Placental epithelial cell (primary cell): ENCODE data around the genes SMPD1, TRIM3, OR2AG1 and RBMXL2.

DNA sequence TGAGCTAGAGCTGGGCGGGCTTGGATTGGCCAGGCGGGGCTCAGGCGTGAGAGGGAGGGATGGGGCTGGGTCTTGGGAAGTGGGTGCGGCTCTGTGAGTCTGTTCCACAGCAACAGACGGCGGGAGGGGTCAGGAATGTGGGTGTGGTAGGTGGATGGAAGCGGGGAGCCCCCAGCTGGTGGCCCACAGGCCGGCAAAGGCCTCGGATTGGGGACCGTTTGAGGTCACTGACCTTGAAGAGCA is 519 bp downstream of the CAVIN3 start:
- CAGE, long polyA plus RNA, result no peak

DNA sequence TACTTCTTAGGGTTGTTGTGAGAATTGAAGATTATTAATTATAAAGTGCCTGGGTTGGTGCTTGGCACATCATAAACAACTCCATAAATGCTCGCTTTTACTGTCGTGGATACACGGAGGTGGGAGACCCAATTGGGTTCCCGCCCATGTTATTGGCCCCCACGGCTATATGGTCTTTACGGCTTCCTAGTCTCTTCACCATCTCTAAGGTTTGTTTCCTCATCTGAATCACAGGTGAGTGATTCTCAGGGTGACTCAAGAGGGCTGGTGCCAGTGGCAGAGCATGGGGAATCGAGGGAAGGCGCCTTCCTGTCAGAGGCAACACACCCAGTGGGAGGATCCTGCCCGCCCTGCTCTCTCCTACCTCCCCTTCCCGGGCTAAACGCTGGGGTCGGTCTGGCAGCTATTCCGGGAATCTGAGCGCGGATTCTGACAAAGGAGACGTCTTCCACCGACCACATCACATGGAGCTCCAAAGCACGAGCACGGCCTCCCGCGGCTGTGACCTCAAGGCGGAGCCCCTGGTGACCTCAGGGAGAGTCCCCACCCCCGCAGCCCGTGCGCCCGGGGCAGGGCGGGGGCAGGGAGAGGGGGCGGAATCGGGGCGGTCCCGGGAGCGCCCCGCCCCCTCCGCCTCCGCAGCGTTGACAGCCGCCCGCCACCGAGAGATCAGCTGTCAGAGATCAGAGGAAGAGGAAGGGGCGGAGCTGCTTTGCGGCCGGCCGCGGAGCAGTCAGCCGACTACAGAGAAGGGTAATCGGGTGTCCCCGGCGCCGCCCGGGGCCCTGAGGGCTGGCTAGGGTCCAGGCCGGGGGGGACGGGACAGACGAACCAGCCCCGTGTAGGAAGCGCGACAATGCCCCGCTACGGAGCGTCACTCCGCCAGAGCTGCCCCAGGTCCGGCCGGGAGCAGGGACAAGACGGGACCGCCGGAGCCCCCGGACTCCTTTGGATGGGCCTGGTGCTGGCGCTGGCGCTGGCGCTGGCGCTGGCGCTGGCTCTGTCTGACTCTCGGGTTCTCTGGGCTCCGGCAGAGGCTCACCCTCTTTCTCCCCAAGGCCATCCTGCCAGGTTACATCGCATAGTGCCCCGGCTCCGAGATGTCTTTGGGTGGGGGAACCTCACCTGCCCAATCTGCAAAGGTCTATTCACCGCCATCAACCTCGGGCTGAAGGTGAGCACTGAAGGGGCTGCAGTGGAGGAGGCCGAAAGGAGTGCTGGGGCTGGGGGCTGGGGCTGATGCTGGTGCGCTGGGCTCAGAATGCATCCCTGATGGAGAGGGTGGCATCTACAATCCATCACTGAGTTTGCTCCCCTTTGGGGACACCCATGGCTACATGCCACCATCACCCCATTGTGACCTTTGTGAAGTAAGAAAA is at the start of gene SMPD1:
SMPD1 (plus strand) TSS at position 732 of the 1,379 bp plus-strand sequence.
- CAGE, long polyA plus RNA, result no peak

DNA sequence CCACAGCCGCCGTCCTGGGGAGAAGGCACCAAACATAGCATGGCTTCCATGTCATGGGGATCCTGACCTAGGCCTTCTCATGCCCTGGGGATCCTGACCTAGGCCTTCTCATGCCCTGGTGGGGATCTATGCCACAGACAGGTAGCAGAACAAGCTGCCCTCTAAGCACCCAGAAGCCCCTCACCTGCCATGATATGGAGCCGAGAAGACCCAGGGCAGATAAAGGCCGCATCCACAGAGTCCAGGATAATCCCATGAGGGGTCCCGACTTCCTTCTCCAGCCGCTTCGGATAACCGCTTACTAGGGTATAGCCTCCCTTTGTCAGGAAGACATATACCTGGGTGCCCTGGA is 9.4 kb downstream of the HPX start:
- CAGE, long polyA plus RNA, result no peak

DNA sequence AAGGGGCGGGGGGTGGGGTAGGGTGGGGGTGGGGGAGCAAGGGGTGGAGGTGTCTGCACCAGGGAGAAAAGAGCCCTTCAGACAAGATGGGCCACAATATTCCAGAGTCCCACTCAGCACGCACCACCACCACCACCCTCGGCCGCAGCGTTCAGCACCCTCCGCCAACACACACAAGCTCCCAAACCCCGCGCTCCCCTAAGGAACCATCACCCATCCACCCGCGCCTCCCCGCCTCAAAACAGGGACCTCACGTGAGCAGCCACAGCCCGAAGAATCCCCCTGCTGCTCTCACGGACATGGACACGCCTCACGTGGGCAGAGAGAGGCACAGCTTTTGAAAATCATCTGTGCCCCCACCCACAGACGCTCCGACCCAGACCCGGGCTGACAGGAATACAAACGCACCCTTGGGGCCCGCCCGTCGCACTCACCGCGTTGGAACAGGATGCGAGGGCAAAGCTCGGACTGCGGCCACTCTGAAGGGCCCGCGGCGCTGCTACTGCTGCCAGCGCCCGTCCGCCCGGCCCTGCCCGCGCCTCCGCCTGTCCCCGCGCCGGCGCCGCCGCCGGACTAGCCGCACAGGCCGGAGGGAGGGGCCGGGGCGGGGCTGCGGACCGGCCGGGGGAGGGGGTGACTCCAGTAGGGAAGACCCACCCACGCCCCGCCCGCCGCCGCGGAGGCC is at the start of gene TRIM3:
TRIM3 (minus strand) TSS at position 585 of the 685 bp plus-strand sequence.
- CAGE, long polyA plus RNA, result no peak

- CAGE, long polyA plus RNA, result no peak
Observed at GRCh38 chr11:6482017-6482406, 711 bp downstream of the TIMM10B start.

GRCh38 chr11:6603944-6604861 is 629 bp downstream of the ILK start:
- CAGE, long polyA plus RNA, result no peak

- CAGE, long polyA plus RNA, result no peak
Observed at GRCh38 chr11:6613766-6614824, 2.1 kb upstream of the TAF10 start.

DNA sequence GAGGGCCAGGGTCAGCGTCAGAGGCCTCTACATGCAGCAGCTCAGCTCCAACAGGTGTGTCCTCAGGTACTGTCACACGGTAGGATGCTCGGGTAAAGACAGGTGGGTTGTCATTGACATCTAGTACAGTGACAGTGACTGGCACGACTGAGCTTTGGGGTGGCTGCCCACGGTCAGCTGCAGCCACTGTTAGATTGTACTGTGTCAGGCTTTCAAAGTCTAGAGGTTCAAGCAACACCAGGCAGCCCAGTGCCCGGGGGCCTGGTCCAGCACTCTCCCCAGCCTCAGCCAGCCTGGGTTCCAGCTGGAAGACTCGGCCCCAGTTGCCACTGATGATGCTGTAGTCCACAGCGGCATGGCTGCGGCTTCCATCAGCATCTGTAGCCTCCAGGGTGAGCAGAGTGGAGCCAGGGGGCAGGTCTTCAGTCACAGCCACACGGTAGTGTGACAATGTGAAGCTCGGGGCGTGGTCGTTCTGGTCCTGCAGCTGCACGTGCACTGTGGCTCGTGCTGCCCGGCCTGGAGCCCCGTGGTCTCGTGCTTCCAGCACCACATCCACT is 4.6 kb upstream of the TPP1 start:
- CAGE, long polyA plus RNA, result no peak

DNA sequence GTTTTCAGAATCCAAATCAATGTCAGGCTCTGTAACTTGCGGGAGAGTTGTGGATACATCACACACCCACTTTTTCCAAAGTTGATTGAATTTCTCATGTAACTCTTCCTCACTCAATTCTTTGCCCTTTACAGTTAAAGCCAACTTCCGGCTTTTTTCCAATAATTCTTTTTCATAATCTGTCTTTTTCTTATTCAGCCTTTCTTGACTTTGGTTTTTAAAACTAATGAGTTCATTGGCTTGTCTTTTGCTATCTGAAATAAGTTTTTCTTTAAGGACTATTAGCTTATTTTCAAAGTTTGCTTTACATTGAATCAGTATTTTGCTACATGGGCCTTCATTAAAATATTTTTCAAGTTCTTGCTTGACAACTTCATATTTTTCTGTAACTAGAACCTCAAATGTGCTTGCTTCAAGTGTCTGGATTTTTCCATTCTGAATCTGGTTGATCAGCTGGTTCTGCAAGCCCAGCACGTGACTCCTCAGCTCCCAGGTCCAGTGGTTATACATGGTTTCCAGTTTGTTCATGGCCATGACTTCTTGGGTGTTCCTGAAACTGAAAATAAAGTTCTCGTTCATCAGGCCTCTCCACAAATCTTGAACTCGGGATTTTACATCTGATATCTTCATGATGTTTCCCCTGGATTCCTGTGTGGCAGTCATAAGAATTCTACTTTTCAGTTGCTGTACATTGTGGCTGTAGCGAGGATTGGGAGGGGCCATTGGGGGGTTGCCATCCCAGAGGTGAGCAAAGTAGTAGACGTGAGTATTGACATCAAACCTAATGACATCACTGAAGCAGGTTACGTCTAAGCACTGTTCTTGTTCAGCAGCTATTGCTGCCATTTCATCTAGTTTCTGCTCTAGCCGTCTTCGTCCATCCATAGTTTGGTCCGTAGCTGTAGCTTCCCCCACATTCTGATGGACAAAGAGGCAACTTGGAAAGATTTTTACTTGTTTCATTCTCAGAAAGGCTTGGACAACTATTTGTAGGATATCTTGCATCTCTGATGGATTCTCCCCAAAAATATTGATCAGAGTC is 33.3 kb upstream of the MRPL17 start:
- CAGE, long polyA plus RNA, result no peak

DNA sequence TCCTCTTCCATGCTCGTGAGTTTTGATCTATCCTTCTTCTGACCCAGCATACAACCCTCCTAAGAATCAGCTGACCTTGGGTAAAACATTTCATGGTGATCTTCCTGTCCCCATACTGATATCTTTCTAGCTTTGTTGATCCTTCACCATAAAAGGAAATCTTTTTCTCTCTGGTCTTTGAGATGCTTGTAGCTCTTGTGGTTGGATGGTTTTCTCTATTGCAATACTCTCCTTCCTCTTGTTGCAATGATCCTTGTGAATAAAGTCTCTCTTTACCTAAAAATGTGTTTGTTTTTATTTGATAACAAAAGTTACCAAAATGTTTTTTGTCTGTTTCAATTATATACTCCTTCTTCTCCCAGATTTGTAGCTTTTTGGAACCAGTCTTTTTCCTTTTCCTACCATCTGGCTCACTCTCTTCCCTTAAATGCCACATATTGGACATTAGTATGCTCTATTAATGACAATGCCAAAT is 26.0 kb downstream of the OR2AG2 start:
- CAGE, long polyA plus RNA, result no peak

GRCh38 chr11:6782841-6783101 is at the start of gene OR2AG1:
Gene OR2AG1, plus strand, starts transcription at chr11:6783020.
- CAGE, long polyA plus RNA, result no peak

GRCh38 chr11:6927200-6927679 is 1.0 kb downstream of the ZNF215 start:
- CAGE, long polyA plus RNA, result no peak

GRCh38 chr11:7088763-7089217 is at the start of gene RBMXL2:
Gene RBMXL2, plus strand, starts transcription at chr11:7088998.
- CAGE, long polyA plus RNA, result no peak

DNA sequence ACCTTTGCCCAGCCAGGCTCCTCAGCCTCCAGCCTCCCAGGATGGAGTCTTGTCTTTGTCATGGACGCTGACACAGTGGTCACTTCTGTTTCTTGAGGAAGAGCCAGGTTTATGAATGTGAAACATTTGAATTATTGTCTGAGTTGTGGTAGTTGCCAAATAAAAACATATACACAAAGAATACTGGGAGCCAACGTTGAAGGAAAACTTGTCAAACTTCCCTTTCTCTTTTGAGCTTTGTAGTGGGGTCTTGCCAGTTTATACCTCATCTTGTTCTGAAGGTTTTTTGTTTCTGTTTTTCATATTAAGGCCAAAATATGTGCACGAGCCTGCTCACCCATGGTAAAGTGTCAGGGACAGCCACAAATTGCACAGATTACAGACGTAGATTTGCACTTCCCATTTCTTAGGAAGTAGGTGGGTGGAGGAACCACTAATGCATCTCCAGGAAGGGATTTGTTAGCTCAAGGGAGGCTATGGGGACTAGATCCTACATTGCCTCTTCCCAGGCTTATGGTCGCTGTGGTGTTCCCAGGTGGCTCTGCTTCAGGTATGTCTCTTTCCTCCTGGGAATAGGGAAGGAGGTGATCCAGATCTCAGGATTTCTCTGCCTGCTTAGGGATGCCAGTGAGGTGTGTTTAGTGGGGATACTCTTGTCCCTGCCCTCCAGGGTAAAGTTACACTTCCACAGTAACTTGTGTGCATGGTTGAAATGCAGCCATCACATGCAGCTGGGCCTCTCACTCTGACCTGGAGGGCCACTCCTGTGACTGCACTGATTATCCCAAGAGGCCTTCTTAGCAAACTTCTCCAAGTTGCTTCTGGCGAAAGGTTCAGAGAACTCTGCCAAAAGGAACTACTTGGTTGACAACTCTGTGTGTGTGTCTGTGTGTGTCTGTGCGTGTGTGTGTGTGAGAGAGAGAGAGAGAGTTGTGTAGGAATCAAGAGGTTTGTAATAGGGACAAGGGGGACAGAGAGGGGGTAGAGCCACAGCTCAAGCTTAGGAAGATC is 9.7 kb downstream of the PPFIBP2 start:
- CAGE, long polyA plus RNA, result no peak

GRCh38 chr11:7524322-7525283 is 10.8 kb downstream of the PPFIBP2 start:
- CAGE, long polyA plus RNA, result no peak

- CAGE, long polyA plus RNA, result no peak
Observed at GRCh38 chr11:7571893-7572797, 58.3 kb downstream of the PPFIBP2 start.

GRCh38 chr11:7592598-7593281 is 78.9 kb downstream of the PPFIBP2 start:
- CAGE, long polyA plus RNA, result no peak

DNA sequence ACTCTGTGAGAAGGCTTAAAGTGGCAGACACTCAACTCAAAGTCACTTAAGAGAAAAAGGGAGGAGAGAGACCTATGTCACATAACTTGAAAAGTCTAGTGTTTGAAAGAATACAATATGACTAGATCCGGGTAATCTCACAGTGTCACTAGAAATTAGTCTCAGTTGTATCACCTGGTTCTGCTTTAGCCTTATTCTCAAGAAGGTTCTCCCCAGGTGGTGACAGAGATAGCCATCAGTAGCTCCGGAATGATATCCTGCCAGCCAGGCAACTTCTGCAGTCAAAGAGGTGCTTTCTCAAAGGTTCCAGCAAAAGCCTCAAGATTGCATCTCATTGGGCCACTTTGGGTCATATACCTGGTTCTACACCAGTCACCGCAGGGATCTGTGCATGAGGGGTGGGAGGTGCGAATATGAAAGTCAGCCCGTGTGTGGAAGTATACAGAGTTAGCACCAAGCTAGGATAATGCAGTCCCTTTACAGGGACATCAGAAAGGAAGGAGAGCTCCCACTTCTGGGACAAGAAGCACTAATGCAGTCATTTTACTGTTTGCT is 61.2 kb downstream of the CYB5R2 start:
- CAGE, long polyA plus RNA, result no peak

DNA sequence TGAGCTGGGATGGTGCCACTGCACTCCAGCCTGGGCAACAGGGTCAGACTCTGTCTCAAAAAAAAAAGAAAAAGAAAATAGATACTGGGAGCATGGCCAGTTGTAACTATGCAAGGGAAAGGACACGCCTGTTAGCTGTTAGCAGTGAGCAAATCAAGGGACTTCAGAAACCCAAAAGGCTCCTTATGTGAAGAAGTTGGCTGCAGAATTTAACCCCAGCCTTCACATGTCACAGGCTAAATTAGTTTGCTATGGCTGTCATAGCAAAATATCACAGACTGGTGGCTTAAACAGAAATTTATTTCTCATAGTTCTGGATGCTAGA is 34.5 kb downstream of the OR10A6 start:
- CAGE, long polyA plus RNA, result no peak

DNA sequence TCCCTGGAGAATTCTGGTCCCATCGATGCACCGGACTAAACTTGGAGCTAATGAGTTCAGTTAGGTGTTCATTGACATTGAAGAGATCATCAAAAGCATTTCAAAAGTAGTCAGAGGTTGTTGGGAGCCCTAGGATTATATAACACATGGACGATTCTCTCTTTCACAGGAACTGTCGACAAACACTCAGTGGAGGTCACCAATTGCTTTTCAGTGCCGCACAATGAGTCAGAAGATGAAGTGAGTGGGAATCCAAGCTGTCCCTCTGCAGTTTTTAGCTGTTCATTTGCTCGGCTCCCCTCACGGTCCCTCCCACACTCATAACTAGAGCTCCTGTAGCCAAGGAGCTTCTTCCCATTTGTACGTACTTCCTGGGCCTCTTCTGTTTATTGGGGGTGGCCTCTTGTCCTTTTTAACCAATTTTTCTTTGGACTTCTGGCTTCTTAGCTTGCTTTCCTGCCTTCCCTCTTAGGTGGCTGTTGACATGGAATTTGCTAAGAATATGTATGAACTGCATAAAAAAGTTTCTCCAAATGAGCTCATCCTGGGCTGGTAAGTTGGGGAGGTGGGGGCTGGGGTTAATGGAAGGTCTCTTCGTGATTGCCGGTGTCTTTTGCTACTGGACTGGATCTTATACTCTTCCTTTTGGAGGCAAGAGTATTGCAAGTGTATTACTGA is 4.6 kb downstream of the EIF3F start:
- CAGE, long polyA plus RNA, result no peak